Airway epithelial cell (primary cell): Measurements from ENCODE around the gene PC.

GRCh38 chr11:66467678-66468221 is 1.0 kb downstream of the PELI3 start:
- RAMPAGE, long total RNA = no peak

GRCh38 chr11:66607735-66608181 is 8.7 kb upstream of the RBM14 start:
- RAMPAGE, long total RNA = no peak

- RAMPAGE, long total RNA = no peak
Observed at GRCh38 chr11:66615907-66616559, 397 bp upstream of the RBM14 start.

- RAMPAGE, long total RNA = no peak
Observed at GRCh38 chr11:66627446-66627972, 11.0 kb upstream of the RBM4 start.

GRCh38 chr11:66637669-66638562 is 587 bp upstream of the RBM4 start:
- RAMPAGE, long total RNA = no peak

DNA sequence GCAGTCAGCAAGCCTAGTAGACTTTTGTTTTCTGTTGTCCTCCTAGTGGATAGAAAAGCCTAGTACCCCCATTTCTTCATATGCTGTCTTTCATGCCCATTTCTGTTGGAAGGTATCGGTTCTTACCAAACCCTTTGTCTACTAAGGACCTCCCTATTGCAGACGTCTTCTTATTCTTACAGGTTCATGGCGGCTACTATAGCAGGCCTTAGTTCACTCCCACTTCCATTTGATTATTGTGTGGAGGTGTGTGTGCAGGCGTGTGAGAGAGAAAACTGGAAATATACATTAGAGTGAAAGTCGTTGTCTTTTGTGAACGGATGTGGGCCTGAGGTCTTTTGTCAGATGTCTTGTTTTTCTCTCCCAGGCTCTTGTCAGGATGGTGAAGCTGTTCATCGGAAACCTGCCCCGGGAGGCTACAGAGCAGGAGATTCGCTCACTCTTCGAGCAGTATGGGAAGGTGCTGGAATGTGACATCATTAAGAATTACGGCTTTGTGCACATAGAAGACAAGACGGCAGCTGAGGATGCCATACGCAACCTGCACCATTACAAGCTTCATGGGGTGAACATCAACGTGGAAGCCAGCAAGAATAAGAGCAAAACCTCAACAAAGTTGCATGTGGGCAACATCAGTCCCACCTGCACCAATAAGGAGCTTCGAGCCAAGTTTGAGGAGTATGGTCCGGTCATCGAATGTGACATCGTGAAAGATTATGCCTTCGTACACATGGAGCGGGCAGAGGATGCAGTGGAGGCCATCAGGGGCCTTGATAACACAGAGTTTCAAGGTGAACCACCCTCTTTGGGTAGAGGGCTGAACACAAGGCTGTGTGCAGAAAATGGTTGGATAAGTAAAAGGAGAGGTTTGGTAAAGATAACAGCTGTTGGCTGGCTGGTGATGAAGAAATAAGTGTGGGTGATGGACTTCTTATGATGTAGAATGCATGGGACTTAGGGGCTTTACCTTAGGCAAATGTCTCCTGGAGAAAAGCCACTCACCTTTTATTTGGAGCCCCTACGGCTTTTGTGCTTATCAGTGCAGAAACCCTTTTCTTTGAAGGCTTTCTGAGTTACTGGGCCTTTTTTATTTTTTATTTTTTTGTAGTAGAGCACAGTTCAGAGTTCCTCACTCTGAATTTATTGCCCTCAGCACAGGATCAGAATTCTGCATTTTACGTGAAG is 1.2 kb downstream of the RBM4 start:
- RAMPAGE, long total RNA = no peak

DNA sequence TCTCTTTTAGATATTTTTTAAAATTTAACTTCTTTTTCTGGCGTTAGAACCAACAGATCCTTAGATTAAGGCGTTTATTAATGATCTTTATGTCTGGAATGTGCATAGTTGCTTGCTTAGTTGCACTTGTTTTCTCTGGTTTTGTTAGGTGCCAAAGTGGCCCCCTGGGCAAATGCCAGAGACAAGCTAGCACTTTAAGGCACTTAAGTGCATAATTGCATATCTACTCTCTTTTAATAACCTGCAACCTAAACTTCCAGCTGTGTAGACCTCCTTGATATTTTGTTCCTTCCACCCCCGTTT is 3.3 kb downstream of the RBM4 start:
- RAMPAGE, long total RNA = no peak

GRCh38 chr11:66646057-66647345 is 8.0 kb downstream of the RBM4 start:
- RAMPAGE, long total RNA = no peak

GRCh38 chr11:66686757-66687266 is 9.1 kb upstream of the RBM4B start:
- RAMPAGE, long total RNA = no peak

DNA sequence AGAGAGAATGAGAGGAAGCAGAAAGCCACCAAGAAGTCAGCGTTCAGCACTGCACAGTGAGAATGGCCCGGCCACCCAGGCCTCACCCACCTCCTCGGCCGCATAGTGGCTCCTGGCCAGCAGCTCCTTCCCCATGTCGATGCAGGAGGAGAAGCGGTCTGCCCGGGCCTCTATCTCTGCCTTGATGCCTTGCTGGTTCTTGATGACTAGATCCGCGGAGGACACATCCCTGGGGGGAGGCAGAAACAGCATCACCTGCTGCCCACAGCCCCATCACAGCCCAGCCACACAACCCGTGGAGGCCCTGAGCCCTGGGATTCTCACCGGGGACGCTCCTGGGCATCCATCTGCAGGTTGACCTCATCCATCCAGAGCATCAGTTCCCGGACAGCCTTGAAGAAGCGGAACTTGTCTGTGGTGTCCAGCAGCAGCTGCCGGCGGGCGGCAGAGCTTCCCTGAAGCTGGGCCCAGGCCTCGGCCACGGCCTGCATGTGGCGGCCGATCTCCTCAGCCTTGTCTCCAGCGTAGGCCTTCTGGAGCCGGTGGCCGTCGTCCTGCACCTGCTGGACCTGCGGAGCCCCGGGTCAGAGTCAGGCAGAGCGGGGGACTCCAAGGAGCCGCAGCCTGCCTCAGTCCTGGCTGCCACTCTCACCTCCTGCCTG is 12.2 kb upstream of the RBM4B start:
- RAMPAGE, long total RNA = no peak

GRCh38 chr11:66707084-66707861 is 21.7 kb downstream of the SPTBN2 start:
- RAMPAGE, long total RNA = no peak

GRCh38 chr11:66723412-66724129 is 5.4 kb downstream of the SPTBN2 start:
- RAMPAGE, long total RNA = no peak

DNA sequence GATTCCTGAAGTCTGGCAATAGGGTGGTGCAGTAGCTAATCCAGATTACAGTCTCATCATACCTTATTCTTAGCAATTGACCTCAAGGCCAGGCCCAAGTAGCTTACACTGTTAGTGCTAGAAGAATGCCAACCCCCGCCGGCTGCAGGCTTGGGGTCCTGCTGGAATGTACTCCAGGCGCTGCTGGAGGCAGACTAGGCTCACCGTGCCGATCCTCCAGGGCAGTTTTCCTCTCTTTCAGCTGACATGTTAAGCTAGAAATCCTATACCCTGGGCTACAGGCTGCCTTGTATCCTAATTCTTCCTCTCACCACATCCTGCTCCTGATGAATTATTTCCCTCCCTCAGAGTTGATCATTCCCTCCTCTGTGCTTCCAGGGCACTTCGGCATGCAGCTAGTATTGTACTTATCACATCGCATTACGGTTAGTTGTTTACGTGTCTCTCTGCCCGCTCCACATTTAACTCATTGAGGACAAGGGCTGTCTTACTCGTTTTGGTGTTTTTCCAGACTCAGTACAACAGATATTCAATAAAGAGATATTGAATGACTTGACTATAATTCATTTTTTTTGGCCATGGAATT is 3.3 kb downstream of the SPTBN2 start:
- RAMPAGE, long total RNA = no peak

- RAMPAGE, long total RNA = no peak
Observed at GRCh38 chr11:66844852-66845759, 1.9 kb downstream of the RCE1 start.

- RAMPAGE, long total RNA = no peak
Observed at GRCh38 chr11:66851569-66852212, 5.2 kb upstream of the LRFN4 start.

DNA sequence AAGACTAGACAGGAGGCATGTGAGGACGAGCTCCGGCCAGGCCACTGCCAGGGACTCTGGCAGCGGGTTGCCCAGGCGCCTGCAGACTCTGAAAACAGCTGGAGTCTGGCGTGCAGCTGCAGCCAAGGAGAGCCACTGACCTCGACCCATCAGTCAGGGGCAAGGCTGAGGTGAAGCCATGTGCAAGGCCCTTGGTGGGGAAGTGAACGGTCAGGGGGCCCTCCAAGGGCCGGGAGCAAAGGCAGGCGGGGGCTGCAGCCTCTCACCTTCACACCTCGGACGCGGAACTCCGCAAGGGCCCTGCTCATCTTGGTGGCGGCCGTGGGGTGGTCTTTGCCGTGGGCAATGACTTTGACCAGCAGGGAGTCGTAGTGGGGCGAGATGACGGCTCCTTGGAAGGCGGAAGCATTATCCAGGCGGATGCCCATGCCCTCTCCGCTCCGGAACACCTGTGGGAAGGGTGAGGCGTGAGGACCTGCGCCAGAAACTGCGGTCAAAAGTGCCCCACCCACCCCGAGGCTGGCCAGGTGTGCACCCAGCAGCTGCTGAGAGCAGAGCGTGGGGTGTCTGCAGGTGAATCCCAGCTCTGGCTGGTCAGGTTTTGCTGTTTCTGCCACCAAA is 6.8 kb downstream of the LRFN4 start:
- RAMPAGE, long total RNA = no peak

- RAMPAGE, long total RNA = no peak
Observed at GRCh38 chr11:66883594-66883925, 26.7 kb downstream of the LRFN4 start.

GRCh38 chr11:66956514-66957448 is 1.4 kb downstream of the PC start:
- RAMPAGE, long total RNA = no peak

DNA sequence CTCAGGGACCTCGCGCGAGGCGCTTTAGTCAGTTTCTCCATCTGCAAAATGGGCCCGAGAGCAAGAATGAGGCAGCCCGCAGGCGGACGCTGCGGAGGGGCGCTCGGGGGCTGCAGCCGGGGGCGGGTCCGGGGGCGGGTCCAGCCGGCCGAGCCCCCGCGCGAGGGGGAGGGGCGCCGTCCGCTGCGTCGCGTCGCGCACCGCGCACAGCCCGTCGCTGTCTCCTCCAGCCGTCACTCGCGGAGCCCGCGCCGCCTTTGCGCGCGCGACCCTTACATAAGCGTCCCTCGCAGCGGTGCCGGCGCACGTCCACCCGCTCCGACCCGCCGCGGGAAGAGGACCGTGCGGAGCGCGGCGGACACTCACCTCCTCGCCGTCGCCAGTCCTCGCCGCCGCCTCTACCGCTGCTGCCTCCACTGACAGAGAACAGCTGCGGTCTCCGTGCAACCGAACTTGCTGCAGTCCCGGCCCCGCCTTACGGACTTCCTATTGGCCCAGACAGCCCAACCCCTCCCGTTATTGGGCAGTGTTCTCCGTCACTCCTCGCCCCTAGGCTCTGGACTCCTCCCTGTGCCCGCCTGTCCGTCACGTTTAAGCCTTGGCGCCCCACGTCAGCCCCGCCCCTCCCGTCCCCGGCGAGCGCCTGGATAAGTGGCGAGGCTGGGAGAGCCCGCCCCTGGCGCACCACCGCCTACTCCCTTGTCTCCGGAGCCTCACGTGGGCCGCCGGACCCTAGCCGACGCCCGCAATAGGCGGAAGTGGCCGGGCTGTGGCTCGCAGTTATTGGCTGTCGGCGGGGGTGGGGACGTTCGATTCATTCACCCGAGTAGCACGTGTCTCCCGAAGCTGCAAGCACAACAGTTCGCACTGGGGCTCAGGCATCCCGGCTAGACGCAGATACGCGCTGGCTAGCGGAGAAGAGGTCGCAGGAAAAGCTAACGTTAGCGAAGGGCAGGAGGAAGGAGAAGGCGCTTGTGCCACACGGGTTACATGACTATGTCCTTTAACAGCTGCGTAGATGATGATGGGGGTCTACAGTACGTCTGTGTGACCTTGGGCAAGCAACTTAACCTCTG is at the start of gene PC:
TSS of gene PC (minus strand) at position 428 of the 1,076 bp plus-strand sequence.
- RAMPAGE, long total RNA = start-site peak on the minus strand centred at position 419 of the sequence, 45 bp wide, 156 and 48 reads in 2 replicates

GRCh38 chr11:67032825-67033365 is 10.0 kb downstream of the SYT12 start:
- RAMPAGE, long total RNA = no peak